ENCODE results near the gene PRPF38B.

DNA sequence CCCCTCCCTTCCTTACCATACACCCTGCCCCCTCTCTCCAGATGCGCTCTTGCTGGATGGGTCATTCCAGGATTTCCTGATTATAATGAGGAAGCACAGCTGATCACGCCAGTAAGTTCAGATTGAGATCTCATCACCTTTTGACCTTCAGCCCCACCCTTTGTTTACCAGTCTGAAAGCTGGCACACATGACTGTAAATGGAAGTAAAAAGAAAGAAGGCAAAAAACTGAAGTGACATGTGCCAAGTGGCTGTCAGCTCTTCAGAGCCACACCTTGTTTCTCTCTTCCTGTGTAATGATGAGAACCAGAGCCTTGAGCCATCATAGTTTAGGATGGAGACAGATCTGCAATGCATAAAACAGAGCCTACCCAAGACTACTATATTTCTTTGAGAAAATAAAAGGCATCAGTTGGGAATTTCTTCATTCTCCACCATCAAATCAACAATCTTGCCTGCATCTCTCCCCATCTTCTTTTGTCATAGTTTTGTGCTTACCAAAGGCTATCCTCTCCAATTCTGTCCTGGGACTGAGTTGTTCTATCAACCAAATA is 28.0 kb downstream of the S1PR1 start:
- PRO-cap: no peak
- RAMPAGE, long total RNA, 3 experiments: no peak in any of the 3 experiments

GRCh38 chr1:101342839-101343213 is 106.0 kb downstream of the S1PR1 start:
- PRO-cap: no peak
- RAMPAGE, long total RNA, 3 experiments: no peak in any of the 3 experiments

DNA sequence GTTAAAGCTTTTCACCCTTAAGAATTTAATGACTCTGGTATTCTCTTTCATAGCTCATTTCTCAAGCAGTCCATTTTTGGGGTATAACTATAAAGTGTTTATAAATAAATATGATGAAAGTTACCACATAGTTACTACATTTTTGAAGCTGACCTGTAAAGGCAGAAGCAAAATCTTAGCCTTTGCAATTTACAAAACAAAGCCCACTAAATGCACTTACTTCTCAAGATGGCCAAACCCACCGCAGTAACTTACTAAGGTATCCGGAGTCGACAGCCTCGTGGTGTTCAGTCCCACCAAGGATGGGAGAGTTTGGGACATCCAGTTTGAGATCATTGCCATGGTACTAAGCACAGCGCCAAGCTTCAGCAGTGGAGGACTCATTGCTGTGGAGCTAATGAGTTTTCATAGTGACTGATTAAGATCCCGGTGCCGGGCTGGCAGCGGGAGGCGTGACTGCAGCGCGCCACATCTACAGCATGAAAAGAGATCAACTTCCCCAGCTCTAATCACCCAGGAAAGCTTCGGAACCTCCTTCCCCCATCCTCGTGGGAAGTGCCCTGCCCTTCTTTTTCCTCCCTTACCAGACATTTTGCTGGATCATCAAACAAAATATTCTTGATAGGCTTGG is 150.0 kb downstream of the OLFM3 start:
- PRO-cap: no peak
- RAMPAGE, long total RNA, 3 experiments: no peak in any of the 3 experiments

- PRO-cap: no peak
- RAMPAGE, long total RNA, 3 experiments: no peak in any of the 3 experiments
Observed at GRCh38 chr1:104072904-104073126, 323.1 kb downstream of the AMY1C start.

DNA sequence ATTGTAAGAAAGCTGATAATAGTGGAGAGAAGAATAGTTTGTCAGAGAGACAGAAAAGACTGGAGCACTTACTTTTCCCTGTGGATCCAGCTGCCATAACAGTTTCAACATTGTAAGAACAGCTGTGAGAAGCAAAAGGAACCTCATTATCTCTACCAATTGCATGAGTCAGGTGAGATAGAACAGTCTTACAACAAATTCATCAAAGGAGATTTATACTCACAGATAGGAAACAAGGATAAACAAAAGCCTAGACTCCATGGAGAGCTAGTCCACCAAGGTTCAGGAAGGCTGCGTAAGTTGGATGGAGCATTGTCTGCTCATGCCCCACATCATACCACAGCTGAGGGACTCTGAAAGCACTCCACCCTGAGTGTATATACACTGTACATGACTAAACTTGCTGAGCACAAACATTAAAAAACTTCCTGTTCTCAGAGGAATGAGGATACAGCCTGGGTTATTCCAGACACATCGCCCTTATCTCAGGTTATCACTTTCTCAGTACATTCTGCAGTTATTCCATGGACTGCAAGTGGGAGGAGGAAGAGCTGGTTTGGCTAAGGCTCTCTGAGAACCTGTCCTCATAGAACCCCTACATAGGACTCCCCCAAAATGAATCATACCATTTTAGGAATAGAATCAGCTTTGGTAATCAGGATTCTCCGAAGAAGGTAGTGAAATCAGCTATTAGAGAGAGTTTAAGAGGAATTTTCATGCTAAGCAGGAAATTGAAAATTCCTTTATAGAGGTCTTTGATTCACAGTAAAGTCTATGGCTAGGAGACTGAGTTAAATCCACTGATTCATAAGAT is 58.0 kb upstream of the PRMT6 start:
- PRO-cap: no peak
- RAMPAGE, long total RNA, 3 experiments: no peak in any of the 3 experiments

DNA sequence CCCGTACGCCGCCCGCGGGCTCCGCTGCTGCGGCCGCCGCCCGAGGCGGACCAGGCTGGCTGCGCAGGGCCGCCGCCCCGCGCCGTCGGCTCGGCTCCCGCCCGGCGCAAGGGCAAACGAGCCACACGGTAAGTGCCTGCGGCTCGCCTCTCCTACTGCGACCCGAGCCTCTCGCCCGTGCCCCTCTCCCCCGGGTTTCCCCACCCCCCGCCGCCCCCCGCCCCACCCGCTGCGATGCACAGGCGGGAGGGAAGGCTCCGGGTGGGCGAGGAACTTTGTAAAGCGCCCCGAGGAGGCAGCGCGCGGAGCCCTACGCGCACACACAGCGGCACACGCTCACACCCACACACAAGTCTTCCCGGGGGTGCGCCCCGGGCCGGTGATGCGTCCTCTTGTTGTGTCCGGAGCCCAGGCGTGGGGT is 503 bp downstream of the NTNG1 start:
- PRO-cap: no peak
- RAMPAGE, long total RNA, 3 experiments: no peak in any of the 3 experiments

DNA sequence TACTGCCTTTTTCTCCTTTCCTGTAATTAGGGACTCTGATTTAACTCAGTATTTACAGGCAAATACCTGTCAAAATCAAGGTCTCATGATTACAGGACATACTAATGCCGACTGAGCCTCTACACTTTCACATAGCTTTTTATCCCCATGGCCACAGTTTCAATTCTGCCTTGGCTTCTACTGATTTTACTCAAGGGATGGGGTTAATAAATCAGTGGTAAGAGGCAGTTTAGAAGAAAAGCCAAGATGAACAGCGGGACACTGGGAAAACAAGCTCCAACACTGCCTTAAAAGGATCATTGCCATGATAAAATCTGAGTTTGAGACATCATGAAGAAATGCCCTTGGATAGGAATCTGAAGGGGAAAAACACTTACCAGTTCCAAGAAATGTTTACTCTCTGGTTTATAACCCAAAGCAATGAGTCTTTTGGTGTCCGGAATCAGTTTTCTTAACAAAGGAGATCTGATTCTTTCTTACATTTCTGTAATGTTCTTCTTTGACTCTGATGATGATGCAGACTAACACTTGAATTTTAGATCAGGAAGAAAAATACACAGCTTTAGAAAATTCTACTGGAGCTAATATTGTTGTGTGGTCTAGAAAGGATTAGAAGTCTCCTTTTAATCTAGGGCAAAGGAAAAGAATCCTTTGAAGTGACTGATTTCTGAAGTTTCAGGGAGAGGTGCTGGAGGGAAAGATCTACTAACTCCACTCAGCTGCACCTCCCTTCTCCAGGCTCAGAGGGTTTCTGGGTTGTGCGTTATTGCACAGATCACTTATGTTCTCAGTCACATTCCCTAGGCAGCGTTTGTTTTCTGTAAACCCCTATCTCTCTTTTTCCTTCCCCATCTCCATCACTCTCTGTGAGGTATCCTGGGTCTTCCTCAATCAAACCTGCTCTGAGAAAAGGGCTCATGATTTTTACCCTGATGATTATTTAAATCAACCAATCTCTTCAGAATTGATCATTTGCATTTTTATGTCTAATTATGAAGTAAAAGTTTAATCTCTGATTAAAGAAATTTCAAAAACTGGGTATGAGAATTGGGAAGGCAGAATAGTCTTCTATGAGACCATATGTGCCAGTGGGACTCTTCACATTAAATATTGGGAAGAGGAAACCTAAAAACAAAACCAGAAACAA is 338.2 kb downstream of the VAV3 start:
- PRO-cap: no peak
- RAMPAGE, long total RNA, 3 experiments: no peak in any of the 3 experiments

GRCh38 chr1:107675495-107675934 is 289.5 kb downstream of the VAV3 start:
- PRO-cap: no peak
- RAMPAGE, long total RNA, 3 experiments: no peak in any of the 3 experiments

DNA sequence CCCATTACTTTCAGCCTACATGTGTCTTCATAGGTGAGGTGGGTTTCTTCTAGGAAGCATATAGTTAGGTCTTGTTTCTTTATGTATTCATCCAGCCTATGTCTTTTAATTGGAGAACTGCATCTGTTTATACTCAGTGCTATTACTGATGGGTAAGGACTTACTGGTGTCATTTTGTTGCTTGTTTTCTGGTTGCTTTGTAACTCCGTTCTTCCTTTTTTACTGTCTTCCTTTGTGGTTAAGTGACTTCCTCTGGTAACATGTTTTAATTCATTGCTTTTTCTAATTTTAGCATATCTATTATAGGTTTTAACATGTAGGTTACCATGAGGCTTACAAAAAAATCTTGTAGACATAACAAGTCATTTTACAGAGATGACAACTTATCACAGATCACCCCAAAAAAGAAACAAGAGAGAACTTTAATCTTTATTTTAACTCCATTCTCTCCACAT is 160.8 kb downstream of the VAV3 start:
- PRO-cap: no peak
- RAMPAGE, long total RNA, 3 experiments: no peak in any of the 3 experiments

- PRO-cap: no peak
- RAMPAGE, long total RNA, 3 experiments: no peak in any of the 3 experiments
Observed at GRCh38 chr1:107963301-107964281, 1.4 kb downstream of the VAV3 start.

DNA sequence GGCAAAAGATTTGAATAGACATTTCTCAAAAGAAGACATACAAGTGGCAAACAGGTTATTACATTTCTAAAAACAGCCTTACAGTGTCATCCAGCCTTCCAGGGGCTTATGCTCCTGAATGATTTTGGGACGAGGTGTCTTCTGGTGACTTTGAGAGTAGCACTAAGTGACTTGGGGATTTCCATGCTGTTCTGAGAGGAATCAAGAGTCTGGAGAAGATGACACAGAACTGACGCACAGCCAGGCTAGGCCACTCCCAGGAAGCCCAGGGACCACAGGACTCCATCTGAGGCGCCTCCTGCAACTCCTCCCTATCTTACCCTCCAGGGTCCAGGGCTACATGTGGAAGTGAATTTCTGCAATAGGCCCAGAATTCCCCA is 92.5 kb downstream of the SLC25A24 start:
- PRO-cap: no peak
- RAMPAGE, long total RNA, 3 experiments: no peak in any of the 3 experiments

- PRO-cap: no peak
- RAMPAGE, long total RNA, 3 experiments: no peak in any of the 3 experiments
Observed at GRCh38 chr1:108644811-108645451, 16.0 kb downstream of the HENMT1 start.

GRCh38 chr1:108692276-108693238 is at the start of gene PRPF38B:
Gene PRPF38B (plus strand): TSS chr1:108692310.
- PRO-cap: bidirectional peak, plus-strand start at chr1:108692327, minus-strand start at chr1:108692251; bidirectional peak, plus-strand start at chr1:108692665, minus-strand start at chr1:108692498
- RAMPAGE, long total RNA, 3 experiments: start-site peak on the plus strand in 3 of 3 experiments, at chr1:108692297-108692682 at its widest, 21 to 355 reads per replicate

GRCh38 chr1:108695942-108696556 is 3.9 kb downstream of the PRPF38B start:
- PRO-cap: no peak
- RAMPAGE, long total RNA, 3 experiments: no peak in any of the 3 experiments

GRCh38 chr1:108748506-108749338 is 2.2 kb downstream of the STXBP3 start:
- PRO-cap: no peak
- RAMPAGE, long total RNA, 3 experiments: no peak in any of the 3 experiments

DNA sequence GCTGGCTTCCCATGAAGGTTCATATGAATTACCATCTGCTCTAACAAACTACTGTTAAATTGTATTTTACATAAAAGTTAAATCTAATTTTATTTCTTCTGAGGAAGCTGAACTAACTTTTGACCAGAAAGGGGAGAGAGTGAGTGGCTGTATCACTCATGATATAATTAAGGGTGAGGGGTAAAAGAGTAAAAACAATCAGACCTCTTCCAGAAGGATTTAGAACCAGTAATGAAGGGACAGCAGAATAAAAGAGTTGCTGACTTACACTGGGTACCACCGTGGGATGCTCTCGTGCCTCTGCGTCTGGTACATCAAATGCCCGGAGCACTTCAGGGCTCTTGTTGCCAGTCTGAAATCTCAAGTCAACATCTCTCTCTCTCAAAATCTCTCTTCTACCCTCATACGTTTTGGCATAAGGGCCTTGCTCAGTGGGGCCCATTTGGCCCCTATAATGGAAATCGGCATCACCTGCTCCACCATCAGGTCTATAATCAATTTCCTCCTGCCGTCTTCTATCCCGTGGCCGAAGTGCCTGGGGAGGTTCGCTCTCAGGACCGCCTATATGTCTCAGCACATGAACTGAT is 26.4 kb downstream of the CLCC1 start:
- PRO-cap: no peak
- RAMPAGE, long total RNA, 3 experiments: no peak in any of the 3 experiments

DNA sequence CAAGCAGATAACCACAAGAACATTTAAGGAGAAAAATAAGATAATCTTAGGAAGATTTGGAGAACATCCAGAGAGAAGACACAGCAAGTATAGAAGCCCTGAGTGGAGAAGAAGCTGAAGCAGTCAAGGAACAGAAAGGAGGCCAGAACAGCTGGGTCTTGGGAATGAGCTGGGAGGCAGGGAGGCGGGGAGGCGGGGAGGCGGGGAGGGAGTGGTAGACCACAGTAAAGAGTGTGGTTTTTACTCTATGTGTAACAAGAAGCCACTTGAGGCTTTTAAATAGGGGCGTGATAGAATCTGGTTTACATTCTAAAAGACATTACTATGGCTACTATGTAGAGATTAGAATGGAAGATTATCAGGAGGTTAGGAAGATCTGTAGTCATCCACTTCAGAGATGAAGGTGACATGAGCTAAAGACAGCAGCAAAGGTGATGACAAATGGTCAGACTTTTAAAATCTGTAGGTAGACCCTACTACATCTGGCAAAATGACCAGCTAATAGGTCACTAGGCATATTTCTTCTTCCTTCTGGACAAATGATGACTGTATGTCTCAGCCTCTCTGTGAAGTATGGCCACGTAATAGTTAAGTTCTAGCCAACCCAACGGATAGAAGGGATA is 6.5 kb downstream of the CLCC1 start:
- PRO-cap: no peak
- RAMPAGE, long total RNA, 3 experiments: no peak in any of the 3 experiments

- PRO-cap: bidirectional peak, plus-strand start at chr1:109150132, minus-strand start at chr1:109150043
- RAMPAGE, long total RNA, 3 experiments: no peak in any of the 3 experiments
Observed at GRCh38 chr1:109149782-109150538, 36.0 kb downstream of the ELAPOR1 start.

- PRO-cap: no peak
- RAMPAGE, long total RNA, 3 experiments: no peak in any of the 3 experiments
Observed at GRCh38 chr1:109254165-109254601, 4.8 kb downstream of the CELSR2 start.

DNA sequence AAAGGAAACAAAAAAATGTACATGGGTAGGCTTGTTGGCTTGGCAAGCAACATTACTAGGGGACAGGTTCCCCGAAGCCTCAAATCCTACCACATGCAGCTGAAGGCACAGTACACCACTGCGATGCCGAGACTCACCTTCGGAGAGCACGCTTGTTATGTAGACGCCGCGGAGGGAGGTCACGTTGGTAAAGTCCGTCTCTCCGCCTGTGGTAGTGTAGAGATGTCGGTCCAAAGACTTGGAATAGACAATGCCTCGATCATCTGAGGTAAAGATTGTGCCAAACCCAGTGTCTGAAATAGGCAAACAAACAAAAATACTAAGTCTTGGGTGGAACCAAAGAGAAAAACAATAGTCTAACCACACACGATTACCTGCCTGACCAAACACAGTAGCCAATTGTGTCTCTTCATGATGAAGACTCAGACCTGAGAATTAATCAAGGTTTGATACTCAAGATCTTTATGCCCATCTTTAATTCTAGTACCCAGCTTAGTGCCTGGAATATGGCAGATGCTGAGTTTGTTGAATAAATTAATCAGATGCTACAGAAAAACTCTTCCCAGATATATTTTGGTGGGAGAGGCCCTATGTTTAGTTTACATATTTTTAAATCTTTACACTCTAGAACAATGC is 33.9 kb upstream of the MYBPHL start:
- PRO-cap: no peak
- RAMPAGE, long total RNA, 3 experiments: no peak in any of the 3 experiments

All from gastrocnemius medialis (tissue), 3 donors.